SK-MEL-5 (cell line): ENCODE data around the genes RPL6, OAS1, OAS3, OAS2 and SDS.

DNA sequence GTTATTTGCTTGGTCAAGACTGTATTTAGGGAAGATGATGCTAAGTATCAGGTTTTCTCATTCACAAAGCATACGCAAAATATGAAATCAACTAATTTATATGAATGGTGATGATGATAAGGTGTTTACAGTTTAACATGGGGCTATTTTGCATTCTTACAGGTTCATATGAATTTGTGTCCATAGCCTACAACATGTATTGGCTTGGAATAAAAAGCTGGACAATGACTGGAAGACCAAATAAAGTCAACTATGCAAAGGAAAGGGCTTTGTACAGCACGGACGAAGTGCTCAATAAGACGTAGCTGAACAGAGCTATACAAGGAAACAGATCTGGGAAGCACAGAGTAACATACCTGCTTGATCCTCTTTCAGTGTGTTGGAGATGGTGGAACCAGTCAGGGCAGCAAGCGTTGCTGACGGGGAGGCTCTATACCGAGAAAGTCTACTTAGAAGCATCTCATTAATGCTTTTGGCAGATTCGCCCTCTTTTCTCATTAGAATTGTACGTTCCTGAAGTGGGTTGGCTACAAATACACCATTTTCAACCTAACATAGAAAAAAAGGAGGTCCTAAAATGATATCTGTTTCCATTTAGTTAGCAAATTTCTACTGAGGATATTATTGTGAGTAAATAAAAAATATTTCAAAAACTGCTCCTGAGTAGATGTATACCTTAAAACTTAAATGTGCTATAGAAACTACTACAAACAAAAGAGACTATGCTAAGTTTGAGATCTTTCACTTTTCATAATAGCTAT lies 99.3 kb downstream of the HECTD4 start:
RAMPAGE:
- cytosol, long total RNA, result no peak
- long total RNA, result no peak
- nucleus, long total RNA, result no peak

DNA sequence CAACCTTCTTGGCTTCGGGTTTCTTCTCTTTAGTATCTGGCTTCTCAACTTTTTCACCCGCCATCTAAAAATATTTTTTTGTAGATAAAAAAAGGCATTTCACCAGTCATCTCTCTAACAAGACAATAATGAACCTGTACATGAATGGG lies 938 bp downstream of the RPL6 start:
RAMPAGE:
- cytosol, long total RNA, result no peak
- long total RNA, result no peak
- nucleus, long total RNA, result no peak

DNA sequence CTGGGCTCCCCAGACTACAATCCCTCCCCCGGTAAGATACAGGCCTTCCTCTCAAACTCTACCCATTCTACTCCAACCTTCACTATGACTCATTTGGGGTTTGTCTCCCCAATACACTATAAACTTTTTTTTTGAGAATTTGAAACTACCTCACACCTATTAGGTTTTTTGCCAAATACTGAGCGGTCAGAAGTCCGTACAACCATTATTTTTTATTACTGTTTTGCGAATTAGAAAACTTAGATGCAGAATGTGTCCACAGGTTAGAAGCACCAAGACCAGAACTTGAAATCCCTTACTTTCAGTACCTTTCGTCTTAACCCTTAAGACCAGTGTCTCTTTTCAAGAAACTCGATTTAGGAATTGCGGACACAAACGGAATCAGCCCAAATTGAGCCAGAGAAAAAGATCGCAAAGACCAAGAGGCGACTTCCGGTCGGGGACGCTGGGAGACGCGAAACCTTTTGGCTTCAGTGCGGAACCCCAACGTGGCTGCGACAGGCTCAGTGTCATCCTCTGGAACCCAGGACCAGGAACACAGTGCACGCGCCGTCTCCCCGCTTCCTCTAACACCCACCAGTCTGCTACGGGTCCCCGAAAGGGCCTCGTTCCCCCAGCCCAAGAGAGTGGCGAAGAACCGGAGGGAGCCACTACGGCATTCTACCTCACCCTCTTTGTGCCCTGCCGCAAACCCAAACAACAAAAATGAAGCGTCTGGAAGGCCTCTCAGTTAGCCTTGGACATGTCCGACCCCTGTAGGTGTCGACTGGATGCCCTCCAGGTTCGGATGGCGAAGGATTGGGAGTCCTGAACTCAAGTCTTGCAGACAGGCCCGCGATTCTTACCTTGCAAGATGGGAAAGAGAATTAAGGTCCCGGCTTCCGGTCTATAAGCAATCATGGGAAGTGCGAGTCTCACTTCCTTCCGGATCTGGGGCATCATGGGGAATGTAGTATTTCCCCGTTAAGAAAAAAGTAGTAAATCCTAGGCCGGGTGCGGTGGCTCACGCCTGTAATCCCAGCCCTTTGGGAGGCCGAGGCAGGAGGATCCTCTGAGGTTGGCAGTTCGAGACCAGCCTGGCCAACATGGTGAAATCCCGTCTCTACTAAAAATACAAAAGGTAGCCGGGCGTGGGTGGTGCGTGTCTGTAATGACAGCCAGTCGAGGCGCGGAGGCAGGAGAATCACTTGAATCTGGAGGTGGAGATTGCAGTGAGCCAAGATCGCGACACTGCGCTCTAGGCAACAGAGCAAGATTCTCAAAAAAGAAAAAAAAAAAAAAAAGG lies at the start of gene RPL6:
RPL6 (minus strand) TSS at position 864 of the 1,285 bp plus-strand sequence.
RAMPAGE:
- cytosol, long total RNA, result start-site peak on the minus strand centred at position 855 of the sequence, 44 bp wide, 54,774 and 60,137 reads in 2 replicates
- long total RNA, result start-site peak on the minus strand centred at position 852 of the sequence, 27 bp wide, 57,985 and 37,894 reads in 2 replicates
- nucleus, long total RNA, result no peak

RAMPAGE:
- cytosol, long total RNA, result no peak
- long total RNA, result no peak
- nucleus, long total RNA, result no peak
Observed at GRCh38 chr12:112599887-112600278, 181.1 kb downstream of the PTPN11 start.

RAMPAGE:
- cytosol, long total RNA, result no peak
- long total RNA, result no peak
- nucleus, long total RNA, result no peak
Observed at GRCh38 chr12:112839356-112839757, 47.8 kb downstream of the RPH3A start.

DNA sequence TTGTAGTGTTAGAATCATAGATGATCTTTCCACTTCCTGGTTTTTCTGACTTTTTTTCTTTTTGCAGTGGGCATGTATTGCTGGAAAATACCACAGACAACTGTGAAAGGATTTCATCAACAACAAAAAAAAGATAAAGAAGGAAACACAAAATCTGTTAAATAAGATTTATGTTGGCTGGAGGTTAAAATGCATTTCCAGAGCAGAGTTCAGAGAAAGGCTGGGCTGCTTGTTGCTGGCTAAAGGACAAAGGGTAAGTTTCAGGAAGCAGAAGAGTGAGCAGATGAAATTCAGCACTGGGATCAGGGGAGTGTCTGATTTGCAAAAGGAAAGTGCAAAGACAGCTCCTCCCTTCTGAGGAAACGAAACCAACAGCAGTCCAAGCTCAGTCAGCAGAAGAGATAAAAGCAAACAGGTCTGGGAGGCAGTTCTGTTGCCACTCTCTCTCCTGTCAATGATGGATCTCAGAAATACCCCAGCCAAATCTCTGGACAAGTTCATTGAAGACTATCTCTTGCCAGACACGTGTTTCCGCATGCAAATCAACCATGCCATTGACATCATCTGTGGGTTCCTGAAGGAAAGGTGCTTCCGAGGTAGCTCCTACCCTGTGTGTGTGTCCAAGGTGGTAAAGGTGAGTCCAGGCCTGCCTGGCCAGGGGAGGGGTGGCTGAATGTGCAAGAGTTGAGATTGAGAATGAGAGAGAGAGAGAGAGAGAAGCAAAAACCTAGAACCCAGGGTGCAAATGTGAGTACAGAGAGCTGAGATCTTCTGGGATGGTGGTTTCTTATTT lies at the start of gene OAS1:
OAS1 (plus strand) TSS at position 377 of the 793 bp plus-strand sequence.
RAMPAGE:
- cytosol, long total RNA, result no peak
- long total RNA, result no peak
- nucleus, long total RNA, result no peak

DNA sequence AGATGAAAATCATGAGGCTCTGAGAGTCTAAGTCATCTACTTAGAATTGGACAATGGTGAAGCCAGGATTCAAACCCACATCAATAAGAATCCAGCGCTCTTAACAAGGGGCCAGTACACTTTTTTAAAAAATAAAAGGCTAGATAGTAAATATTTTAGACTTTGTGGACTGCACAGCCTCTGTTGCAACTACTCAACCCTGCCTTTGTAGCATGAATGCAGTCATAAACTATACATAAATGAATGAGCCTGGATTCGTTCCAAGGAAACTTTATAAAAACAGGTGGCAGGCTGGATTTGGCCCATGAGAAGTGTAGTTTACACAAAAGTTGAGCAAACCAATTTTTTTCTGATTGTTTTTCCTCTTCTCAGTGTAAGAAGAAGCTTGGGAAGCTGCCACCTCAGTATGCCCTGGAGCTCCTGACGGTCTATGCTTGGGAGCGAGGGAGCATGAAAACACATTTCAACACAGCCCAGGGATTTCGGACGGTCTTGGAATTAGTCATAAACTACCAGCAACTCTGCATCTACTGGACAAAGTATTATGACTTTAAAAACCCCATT lies 9.5 kb downstream of the OAS1 start:
RAMPAGE:
- cytosol, long total RNA, result no peak
- long total RNA, result no peak
- nucleus, long total RNA, result no peak

RAMPAGE:
- cytosol, long total RNA, result no peak
- long total RNA, result no peak
- nucleus, long total RNA, result no peak
Observed at GRCh38 chr12:112937884-112938882, at the start of gene OAS3. OAS3 (plus strand) TSS chr12:112938474.

GRCh38 chr12:112977814-112978945 lies at the start of gene OAS2:
OAS2 (plus strand) TSS chr12:112978519.
RAMPAGE:
- cytosol, long total RNA, result no peak
- long total RNA, result no peak
- nucleus, long total RNA, result no peak

DNA sequence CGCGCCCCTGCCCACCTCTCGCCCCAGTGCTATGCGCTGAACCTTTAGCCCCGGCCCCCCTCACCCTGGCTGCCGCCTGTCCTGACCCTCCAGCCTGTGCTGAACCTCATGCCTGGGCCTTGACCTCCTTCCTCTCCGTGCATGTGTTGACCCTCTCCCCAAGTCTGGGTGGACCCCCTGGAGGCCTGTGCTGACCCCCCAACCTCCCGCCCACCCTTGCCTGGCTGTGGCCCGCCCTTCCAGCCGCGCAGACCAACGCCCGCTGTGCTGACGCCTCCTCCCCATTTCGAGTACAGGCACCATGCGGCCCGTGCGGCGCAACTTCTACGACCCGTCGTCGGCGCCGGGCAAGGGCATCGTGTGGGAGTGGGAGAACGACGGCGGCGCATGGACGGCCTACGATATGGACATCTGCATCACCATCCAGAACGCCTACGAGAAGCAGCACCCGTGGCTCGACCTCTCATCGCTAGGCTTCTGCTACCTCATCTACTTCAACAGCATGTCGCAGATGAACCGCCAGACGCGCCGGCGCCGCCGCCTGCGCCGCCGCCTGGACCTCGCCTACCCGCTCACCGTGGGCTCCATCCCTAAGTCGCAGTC lies 20.7 kb downstream of the DTX1 start:
RAMPAGE:
- cytosol, long total RNA, result no peak
- long total RNA, result no peak
- nucleus, long total RNA, result no peak

RAMPAGE:
- cytosol, long total RNA, result no peak
- long total RNA, result no peak
- nucleus, long total RNA, result no peak
Observed at GRCh38 chr12:113174811-113175332, 10.4 kb downstream of the DDX54 start.

GRCh38 chr12:113221765-113222470 lies 654 bp downstream of the TPCN1 start:
RAMPAGE:
- cytosol, long total RNA, result no peak
- long total RNA, result no peak
- nucleus, long total RNA, result no peak

DNA sequence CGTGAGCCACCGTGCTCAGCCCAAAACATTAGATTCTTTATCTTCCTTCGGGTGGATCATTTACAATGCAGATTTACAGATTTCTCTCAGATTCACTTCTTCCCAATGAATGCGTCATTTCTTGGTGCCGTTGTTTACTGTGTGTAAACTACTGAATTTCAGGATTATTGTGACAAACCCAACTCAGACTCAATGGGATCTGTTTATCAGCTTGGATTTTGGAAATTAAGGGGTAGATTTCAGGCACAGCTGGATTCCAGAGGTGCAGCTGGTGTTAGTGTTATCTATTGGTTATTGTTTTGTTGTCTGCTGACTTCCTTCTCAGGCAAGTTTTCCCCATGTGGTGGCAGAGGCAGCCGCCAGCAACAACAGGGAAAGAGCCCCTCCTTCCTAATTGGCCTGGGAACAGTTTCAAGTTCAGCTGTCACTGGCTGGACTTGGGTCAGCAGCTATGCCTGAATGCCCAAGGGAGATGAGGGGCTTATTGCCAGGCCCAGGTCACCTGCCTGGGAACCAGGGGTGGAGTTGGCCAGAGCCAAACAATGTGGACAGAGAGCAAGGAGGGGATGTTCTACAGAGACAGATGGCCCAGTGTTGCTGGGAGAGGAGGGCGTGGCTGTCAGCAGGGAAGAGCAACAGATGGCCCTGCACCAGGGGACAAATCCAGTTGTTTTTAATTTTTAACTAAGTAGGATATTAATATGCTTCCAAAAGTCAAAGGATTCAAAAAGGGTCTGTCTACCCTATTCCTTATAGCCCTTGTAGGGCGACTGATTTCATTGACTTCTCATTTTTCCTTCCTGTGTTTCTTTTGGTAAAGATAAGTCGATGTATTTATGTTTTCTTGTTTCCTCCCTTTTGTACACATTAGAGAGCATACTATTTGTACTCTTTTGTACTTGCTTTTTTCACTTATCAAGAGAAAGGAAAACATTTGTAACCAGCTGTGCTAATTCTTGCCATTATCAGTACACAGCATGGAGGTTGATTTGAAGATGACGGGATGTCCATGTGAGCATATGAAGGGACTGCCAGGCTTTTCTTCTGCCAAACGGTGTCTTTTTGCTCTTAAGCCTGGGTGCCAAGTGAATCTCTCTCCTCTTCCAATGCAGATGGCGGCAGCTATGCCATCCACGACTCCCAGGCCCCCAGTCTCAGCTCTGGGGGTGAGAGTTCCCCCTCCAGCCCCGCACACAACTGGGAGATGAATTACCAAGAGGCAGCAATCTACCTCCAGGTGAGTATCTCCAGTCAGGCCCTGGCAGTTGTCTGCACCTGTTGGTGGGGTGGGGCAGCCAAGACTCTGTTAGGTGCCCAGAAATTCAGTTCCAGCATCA lies 38.5 kb downstream of the TPCN1 start:
RAMPAGE:
- cytosol, long total RNA, result no peak
- long total RNA, result no peak
- nucleus, long total RNA, result no peak

GRCh38 chr12:113288167-113289050 lies 46.5 kb downstream of the SLC8B1 start:
RAMPAGE:
- cytosol, long total RNA, result no peak
- long total RNA, result no peak
- nucleus, long total RNA, result no peak

DNA sequence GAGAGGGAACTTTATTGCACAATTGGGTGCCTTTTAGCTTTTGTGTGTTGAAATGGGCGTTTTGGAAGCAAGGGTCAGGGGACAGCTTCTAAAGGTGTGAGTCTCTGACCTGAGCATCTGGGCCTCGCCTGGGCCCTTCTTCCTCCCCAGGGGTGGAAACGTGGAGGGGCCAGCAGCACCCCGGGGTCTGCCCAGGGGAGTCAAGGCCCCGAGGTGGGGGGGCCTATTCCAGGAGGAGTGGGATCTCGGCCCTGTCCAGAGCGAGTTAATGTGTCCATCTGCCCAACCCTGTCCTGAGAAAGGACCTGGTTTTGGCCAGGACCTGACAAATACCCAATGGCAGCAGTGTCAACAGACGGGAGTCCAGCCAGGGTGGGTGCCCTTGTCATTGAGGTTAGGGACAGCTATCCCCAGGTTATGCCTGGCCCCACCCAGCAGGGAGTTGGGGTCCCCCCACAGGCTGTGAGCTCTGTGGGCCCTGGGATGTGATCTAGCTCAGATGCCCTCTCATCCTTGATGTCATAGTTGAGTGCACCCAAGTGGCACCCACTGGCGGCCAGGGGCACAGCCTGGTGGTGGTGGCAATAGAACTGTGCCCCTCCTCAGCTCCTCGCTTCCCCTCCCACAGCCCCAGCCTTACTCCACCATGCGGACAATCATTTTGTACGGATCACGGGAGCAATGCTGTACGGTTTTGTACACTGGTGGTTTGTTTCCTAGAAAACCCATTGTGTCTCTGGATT lies 36.9 kb downstream of the SLC8B1 start:
RAMPAGE:
- cytosol, long total RNA, result no peak
- long total RNA, result no peak
- nucleus, long total RNA, result no peak

DNA sequence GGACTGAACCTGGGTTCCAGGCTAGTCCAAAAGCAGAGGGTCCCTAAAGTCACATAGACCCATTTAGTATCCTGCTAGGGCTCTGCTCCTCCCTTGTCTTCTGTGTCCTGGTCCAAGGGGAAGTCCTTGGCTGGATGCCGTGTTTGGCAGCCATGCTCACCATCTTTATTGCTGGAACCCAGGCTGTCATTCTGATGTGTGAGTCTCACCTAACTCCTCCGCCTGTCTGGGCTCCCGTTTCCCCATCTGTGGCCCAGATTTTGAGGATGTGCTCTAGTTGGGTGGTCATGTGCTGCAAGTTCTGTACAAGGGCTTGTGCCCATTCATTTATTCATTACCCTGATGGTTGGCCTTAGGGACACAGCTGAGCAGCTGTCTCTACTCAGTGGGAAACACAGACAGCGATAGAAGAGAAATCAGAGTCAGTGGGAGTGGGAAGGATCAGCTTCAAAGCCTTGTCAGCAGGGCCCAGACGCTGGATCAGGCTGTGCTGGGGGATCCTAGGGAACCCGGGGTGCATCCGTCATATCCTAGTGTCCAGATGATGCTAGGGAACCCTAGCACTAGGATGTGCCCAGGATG lies 1.1 kb downstream of the PLBD2 start:
RAMPAGE:
- cytosol, long total RNA, result no peak
- long total RNA, result no peak
- nucleus, long total RNA, result no peak

GRCh38 chr12:113403619-113404182 lies at the start of gene SDS:
SDS (minus strand) TSS chr12:113403887.
RAMPAGE:
- cytosol, long total RNA, result no peak
- long total RNA, result no peak
- nucleus, long total RNA, result no peak

DNA sequence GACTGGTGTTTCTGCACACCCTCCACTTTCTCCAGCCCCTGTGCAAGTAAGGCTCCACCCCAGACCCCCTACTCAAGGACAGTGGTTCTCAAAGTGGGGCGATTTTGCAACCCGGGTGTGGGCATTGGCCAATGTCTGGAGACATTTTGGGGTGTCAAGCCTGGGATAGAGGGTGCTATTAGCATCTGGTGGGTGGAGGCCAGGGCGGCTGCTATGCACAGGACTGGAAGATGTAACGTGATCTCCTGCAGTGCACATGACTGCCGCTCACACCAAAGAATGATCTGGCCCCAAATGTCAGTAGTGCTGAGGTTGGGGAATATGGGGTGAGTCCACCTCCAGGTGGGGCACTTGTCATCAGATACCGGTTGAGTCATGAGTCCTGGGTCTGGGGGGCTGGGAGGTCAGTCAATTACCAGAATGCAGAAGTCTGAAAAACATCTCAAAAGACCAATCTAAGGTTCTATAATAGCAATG lies 6.2 kb upstream of the SDSL start:
RAMPAGE:
- cytosol, long total RNA, result no peak
- long total RNA, result no peak
- nucleus, long total RNA, result no peak

GRCh38 chr12:114399279-114400161 lies 6.4 kb downstream of the TBX5 start:
RAMPAGE:
- cytosol, long total RNA, result no peak
- long total RNA, result no peak
- nucleus, long total RNA, result no peak

DNA sequence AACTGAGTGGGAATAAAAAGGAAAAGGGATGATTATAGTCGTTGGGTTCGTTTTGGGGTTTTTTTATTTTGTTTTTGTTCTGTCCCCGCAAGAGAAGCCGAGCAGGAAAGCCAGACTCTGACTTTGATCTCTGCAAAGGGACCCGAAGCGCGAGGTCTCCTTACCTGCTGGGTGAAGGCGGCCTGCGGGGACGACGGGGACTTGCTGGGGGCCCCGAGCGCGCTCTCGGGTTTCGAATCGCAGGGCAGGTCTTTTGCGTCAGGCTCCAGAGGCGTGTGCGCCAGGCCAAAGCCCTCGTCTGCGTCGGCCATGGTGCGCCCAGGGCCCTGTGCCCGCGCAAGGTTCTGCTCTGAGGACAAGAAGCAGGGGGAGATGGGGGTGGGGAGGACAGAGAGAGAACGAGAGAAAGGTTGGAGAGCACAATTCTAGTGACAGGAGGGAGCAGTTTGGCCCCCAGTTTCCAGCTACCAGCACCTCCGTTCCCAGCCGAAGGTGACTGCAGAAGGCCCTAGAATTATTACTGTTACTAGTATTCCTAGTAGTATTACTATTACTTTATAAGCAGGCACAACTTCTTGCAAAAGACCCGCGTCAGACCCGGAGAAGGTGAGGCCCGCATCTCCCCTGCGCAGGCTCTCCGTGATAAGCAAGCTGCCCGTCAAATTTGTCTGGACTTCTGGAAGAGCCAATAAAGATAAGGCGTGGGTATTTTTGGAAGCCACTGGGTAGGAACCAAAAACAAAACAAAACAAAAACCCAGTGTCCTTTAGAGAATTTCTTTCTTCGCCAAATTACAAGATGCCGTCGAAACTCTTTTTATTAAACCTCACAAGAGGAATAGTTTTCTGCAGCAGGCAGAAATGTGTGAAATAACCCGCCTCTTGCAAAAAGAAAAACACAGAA lies 2.1 kb downstream of the TBX5 start:
RAMPAGE:
- cytosol, long total RNA, result no peak
- long total RNA, result no peak
- nucleus, long total RNA, result no peak